Fibroblast of villous mesenchyme (primary cell): ENCODE results near the genes PANX2, DENND6B and SBF1.

DNA sequence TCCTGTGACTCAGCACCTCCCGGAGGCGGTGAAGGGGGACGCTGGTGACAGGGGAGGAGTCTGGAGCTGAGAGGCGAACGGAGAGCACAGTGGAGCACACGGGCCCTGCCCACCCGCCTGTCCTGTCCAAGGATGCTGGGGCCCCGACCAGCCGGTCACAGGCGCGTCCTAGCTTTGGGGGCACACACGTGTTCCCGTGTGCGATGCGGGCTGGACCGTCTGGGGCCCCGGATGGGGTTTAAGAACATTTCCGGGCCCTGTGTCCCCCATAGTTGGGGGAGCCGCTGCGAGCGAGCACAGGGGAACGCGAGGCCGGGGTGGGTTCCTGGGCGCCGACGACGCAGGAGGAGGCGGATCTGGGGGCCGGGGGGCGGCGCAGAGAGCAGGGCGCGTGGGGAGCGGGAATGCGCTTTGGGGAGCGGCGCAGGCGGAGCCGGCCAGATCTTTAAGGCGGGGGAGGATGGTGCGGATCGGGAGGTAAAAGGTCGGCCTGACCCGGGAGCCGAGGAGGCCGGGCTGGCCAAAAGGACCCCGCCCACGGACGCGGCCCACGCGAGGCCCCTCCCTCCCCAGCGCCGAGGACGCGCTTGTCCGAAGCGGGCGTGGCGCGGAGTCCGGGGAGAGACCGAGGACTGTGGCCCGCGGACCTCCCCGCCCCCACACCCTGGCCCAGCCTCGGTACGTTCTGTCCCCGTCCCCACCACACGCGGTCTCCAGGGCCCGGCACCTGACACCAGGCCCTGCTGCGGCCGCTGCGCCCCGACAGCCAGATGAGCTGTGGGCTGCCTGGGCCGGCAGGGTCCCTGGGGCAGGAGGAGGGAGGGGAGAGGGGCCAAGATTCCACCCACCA is 10.6 kb downstream of the PIM3 start:
- CAGE, long polyA plus RNA: no peak

GRCh38 chr22:49975295-49976290 is 15.0 kb downstream of the PIM3 start:
- CAGE, long polyA plus RNA: no peak

DNA sequence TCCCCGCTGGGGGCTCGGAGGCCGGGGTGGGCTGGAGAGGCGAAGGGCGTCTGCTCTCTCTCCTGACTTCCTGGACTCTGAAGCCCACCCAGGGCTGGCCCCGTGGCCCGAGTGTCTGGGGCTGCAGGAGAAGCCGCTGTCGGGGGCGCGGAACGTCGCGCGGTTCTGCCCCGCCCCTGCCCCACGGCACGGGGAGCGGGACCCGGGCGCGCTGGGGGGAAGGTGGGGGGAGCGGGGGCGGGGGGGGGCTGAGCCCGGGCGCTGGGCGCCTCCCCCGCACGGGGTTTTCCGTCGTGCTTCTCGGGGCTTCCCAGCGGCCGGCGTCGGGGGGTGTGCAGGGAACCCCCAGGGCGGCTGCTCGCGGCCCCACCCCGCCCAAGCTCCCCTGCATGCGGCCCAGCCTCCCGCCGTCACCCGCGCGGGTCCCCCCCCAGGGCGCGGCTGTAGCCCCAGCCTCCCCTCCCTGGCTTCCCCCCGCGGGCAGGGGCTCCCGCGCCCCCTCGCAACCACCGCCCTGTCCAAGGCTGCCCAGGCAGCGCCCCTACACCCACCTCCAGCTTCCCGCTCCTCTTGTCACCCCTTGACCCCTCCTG is 1.9 kb downstream of the IL17REL start:
- CAGE, long polyA plus RNA: no peak

- CAGE, long polyA plus RNA: no peak
Observed at GRCh38 chr22:50111942-50112784, 22.4 kb downstream of the MOV10L1 start.

GRCh38 chr22:50170420-50171025 is at the start of gene PANX2:
PANX2 (plus strand) TSS chr22:50170731.
- CAGE, long polyA plus RNA: no peak

GRCh38 chr22:50191099-50191731 is 5.5 kb downstream of the TRABD start:
- CAGE, long polyA plus RNA: no peak

DNA sequence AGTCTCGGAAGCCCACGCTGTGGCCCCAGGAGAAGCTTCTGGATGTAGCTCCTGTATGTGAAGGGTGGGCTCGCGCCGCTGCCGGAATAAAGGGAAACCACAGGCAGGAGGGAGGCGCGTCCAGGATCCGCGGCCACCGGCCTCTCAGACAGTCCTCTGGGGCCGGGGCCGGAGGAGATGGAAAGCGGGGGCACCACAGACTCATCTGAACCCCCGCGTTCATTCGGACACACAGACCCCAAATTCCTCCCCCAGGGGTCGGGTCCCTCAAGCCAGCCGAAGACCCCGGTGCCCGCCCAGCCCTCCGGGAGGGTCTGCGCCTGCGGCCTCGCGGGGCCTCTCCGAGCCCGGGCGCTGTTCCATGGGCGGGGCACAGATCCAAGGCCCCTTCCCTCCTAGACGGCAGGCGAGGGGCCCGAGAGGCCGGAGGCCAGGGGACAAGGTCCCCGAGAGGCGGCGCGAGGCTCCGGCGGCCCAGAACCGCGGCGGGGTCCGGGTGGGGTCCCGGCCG is 608 bp upstream of the SELENOO start:
- CAGE, long polyA plus RNA: no peak

GRCh38 chr22:50201583-50202231 is 896 bp downstream of the SELENOO start:
- CAGE, long polyA plus RNA: no peak

DNA sequence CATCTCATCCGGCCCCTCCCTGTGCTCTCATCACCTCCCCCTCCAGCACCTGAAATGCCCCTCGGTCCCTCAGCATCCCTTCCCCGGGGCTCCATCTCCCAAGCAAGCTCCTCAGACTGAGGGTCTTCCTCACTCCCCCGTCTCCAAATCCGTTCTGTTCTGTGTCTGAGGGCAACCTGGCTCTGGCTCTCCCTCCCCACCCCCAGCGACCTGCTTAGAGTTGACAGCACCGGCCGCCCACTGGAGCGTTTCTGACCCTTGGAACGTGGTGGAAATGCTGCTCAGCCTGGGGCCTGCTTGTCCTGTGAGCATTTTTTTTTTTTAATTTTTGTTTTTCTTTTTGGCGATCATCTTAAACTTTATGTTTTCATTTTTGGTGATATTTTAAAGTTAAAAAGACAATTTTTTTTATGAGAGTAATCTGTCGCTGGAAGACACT is 1.5 kb downstream of the SELENOO start:
- CAGE, long polyA plus RNA: no peak

GRCh38 chr22:50279894-50280163 is 9.6 kb upstream of the MAPK11 start:
- CAGE, long polyA plus RNA: no peak

DNA sequence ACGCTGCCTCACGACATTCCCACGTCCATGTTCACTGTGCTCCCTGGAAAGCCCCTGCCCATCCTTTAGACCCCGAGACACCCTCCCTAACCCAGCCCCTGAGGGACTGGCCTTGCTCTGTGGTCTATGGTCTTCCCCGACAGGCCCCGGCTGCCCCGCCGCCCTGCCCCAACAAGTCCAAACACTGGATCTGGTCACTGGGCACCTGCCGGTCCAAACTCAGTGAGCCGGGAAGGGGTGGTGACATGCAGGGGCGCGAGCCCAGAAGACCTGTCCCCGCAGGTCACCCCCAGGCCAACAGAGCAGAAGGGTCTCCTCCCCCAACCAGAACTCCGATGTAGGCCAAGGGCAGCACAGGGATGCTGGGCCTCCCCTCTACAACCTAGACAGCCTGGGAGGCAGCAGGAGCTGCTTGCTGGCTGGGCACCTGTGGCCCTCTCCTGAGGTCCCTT is 9.5 kb downstream of the PLXNB2 start:
- CAGE, long polyA plus RNA: no peak

DNA sequence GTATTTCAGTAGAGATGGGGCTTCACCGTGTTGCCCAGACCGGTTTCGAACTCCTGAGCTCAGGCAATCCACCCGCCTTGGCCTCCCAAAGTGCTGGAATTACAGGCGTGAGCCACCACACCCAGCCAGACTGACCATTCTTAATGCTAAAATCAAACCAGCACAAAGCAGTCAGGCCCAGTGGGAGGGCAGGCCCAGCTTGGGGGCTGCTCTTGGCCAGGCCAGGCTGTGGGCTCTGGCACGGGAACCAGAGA is 8.7 kb downstream of the PLXNB2 start:
- CAGE, long polyA plus RNA: no peak

DNA sequence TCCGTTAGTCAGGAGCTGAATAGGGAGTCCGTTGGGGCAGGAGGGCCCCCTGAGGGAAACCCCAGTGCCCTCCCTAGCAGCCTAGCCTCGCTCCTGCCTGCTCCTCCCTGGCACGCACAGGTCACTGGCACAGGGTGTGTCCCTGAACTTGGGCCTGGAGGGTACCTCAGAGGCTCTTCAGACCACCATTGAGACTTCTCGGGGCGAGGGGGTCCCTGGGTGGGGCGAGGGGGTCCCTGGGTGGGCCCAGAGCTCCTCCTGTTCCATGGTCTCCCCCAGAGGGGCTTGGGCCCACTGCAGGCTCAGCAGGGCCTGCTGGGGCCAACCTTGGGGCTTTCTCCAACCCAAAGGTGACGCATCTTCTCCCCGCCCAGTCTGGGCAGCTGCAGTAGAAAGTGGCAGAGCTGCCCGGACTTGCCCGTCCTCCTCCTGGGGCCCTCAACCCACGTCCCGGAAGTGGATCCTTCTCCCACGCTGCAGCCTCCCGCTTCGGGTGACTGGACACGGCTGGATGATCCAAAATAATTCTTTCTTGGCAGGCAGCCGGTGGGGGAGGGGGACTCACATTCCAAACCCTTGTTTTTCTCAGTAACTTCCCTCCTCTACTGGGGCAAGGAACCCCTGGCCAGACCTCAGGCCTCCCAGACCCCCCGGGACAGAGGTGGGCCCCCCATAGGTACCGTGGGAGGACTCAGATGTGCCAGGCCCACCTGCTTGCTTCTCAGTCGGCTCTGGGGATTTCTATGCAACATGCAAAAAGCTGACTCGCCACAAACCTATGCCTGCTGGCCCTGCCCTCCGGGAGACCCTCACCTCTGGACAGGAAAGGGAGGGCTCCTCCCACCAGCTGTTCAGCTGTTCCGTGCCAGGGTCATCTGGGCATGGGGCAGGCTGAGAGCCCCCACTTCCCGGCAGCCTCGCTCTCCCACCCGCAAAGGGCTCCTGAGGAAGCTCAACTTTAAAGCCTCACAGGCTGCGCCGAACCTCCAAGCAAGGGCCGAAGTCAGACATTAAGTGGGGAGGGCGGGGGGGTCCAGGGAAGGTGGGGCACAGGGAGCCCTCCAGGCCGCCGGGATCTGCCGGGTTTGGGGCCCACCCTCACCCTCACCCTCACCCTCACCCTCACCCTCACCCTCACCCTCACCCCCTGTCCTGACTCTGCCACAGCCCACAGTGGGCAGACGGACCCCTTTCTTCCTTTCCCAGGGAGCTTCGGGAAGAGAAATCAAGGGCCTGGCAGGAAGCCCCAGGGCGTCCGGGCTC is 1.4 kb downstream of the PLXNB2 start:
- CAGE, long polyA plus RNA: no peak

DNA sequence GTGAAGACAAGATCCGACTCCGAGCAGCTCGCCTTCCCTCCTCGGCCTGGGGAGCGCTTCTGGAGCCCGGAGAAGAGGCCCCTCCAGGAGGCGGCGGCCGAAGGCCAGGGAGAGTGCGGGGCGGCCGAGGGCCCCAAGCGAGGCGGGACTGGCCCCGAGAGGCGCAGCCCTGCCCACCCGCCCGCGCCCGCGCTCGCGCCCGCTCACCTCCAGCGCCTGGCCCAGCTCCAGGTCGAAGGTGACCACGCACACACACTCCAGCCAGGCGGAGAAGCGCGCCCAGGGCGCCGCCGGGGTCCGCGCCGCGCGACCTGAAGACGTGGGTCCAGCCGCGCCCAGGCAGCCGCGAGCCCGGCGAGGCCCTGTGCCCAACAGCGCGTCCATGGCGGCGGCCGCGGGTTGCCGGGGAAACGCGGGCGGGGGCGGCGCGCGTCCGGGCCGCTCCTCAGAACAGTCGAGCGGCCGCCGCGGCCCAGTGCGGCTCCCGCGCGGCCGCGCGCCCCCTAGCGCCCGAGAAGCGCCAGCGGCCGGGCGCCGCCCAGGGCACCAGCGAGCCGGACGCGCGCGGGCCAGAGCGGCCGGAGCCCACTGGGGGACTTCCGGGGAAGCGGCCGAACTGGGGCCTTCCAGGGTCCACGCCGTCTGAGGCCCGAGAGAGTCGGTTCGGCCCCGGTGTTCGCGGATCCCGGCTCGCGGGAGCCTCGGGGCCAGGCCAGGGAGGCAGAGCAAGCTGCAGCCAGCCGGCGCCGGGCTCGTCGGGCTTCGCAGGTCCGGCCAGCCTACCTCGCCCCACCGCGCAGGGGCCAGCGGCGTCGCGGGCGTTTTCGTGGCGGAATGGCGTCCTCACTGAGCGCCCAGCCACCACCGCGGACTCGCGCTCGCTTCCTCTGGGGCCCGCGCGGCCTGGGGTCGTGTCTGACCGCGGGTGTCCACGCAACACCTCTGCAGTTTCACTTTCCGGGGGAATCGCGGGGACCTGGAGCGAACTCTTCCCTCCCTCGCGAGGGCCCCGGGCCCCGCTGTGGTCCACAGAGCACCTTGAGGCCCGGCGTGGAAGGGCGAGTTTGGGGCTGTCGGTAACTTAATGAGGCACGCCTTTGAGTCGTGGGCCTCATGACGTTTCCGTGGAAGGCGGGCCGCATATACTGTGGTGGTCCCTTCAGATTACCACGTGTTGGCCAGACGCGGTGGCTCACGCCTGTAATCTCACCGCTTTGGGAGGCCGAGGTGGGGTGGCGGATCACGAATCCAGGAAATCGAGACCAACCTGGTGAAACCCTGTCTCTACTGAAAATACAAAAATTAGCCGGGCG is at the start of gene DENND6B:
DENND6B (minus strand) TSS at position 408 of the 1,313 bp plus-strand sequence.
- CAGE, long polyA plus RNA: no peak

GRCh38 chr22:50388802-50389642 is 45.9 kb downstream of the PPP6R2 start:
- CAGE, long polyA plus RNA: no peak

DNA sequence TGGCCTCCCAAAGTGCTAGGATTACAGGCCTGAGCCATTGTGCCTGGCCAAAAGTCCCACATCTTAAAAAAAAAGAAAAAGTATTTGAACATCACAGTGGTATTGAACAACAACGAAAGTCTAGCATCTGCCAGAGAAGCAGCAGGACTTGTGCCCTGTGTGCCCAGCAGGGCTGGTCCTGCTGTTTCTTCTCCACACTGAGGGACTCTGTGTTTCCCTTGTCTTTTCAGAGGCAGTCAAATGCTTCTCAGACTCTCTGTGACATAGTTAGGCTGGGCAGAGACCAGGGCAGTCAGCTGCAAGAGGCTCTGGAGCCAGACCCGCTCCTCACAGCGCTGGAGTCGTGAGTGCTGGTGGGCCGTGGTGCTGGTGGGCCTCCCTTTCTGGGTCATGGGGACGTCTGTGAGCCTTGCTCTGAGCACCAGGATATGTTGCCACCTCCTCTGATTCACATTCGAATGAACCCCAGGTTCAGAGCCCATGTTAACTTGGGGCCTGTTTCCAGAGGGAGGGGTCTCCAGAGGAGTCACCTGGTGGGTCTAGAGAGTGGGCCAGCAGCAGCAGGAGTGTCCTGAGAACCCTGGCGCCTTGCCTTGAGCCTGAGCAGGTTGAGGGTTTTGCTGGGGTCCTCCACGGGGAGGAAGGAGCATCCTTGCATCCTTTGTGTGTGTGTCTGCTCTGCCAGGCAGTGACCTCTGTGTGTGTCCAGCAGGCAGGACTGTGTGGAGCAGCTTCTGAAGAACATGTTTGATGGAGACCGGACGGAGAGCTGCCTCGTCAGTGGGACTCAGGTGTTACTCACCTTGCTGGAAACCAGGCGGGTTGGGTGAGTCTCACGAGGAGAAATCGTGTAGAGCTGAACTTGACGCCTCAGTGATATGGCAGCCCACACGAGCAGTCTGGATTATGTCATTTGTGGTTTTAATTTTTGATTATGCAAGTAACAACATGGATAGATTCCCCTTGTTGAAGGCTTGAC is 55.9 kb downstream of the SBF1 start:
- CAGE, long polyA plus RNA: no peak

GRCh38 chr22:50446131-50446480 is 28.7 kb downstream of the SBF1 start:
- CAGE, long polyA plus RNA: no peak

DNA sequence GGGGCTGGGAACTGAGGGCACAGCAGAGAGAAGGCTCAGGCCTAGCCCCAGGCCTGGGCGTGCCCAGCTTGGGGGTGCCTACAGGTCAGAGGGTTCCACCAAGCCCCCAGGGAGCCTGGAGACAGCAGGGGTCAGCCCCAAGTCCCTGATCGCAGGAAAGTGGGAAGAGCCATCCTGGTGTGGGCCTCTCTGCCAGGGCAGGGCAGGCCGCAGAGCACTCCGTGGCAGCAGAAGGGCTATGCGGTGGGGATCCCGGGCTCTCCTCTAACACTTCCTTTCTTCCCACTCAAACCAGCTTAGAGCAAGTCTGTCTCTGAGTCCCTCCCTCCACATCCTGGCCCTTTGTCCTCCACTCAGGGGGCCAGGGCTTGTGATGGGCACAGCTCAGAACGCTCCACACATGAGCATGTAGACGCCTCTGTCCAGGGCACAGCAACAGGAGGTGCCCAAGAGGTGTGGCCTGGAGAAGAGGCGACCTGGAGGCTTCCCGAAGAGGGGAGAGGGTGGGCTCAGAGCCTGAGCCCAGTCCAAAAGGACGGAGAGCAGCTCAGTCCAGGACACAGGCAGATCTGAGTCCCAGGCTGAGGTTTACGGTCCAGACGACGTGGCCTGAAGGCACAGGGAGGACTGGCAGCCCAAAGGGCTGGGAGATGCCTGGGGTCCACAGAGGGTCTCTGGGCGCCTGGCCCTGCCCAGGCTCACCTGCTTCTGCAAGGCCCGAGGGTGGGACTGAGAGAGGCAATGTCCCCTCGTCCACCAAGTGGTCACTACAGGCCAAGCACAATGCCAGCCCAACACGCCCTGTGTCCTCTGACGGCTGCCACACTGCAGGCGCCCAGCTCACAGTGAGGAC is 17.5 kb downstream of the SBF1 start:
- CAGE, long polyA plus RNA: no peak

DNA sequence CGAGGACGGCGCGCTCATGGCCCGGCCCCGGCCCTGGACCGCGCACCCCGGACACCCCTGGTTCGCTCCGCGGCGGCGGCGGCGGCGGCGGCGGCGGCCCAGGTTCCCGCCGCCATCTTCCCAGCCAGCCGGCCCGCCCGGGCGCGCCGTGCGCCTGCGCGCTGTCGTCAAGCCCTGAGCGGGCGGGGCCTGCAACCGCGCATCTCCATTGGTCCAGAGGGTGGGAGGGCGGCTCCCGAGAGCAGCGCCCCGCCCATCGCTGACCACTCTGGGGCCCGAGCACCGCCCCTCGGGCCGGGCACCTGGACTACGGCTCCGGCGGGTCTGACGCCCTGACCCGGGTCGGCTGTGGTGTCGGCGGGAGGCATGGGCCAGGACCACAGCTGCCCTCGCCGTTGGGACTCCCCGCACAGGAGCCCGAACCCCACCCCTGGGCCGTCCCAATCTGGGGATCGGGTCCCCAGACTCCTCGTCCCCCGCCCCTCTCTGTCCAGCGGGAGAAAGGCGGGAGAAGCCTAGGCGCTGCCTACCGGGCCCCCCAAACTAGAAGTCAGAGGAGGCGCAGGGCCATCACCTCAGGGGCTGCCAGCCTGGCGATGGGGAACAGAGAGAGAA is at the start of gene SBF1:
SBF1 (minus strand) TSS at position 139 of the 615 bp plus-strand sequence.
- CAGE, long polyA plus RNA: no peak

DNA sequence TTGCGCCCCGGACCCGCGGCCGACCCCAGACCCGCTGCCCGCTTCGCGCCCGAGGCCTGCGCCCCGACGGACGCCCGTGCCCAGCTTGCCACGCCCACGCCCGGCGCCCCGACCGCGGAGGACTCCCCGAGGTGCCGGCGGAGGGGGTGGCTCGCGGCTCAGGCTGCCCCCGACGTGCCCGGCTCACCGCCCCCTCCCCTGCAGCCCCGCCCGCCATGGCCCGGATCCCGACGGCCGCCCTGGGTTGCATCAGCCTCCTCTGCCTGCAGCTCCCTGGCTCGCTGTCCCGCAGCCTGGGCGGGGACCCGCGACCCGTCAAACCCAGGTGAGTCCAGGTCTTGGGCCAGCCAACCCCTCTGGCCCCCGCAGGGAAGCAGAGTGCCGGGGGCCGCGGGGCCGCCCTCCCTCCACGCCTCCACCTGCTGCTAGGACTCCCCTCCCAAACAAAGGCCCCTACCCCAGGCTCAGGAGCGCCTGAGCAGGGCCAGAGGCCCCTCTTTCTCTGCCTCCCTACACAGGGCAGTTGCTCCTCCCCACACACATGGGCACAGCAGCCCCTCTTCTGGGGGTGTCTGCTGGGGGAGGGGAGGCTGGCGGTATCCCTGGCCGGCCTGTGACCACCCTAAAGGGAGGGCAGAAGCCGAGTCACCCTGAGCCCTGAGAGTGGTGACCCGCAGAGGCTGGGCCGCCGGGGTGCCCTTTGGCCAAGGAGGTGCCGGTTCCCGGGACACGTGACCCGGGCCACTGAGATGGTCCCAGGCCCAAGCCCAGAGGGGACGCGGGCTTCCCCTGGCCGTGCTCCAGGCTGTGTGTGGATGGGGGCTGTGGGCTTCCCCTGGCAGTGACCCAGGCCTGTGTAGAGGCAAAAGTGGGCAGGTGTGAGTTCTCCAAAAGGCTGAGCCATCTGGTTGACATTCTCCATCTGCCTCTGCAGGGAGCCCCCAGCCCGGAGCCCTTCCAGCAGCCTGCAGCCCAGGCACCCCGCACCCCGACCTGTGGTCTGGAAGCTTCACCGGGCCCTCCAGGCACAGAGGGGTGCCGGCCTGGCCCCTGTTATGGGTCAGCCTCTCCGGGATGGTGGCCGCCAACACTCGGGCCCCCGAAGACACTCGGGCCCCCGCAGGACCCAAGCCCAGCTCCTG is 661 bp downstream of the ADM2 start:
- CAGE, long polyA plus RNA: no peak